Cardiac muscle cell (in vitro differentiated cells and primary cell): ENCODE data around the genes SOST and ATXN7L3.

GRCh38 chr17:43135402-43135844 lies 10.3 kb upstream of the BRCA1 start:
- RAMPAGE, long total RNA: no peak
- RRBS: no CpG with 5 or more reads among the region's 21 CpGs

- RAMPAGE, long total RNA: no peak
- RRBS: no CpG with 5 or more reads among the region's 7 CpGs
Measured at GRCh38 chr17:43171795-43172310, 839 bp downstream of the NBR1 start.

DNA sequence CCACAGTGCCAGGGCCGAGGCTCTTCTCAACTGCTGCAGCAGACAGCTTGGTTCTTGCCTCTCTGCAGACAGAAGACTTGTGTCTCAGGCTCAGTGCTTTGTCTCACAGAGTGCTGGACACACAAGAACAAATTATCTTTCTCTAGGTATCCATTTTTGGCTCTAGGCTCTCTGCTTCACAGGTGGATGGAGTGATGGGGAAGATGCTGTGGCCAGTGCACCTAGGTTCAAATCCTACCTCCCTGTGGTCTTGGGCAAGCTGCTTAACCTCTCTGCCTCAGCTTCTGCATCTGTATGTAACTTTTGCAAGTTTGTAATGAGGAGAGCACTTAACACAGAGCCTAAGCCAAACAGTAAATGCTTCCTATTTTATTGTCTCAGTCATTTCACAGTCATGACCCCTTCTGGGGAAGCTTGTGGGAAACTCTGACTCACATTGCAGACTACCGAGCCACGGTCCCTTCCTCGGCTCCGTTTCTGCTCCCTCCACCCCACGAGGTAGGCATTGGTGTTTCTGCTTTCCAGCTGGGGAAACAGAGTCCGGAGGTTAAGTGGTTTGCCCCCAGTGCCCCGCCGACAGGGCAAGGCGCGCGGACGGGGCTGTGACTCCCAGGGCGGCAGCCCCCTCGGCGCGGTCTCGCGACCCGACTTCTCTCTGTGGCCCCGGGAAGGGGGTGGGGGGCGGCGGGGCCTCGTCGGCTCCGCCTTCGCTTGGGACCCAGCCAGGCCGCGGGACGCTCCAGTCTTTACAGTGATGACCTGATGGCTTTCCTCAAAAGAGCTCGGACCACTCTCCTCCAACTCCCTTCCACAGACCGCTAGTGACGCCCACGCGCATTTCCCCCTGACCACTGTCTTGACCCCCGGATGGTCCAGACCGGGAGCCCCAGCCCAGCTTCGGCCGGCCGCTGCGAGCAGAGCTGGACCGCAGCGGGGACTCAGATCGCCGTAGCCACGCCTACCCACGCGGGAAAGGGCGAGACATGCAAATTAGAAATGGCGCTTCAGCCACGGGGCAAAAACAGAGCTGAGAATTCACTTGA lies 83.8 kb upstream of the ARL4D start:
- RAMPAGE, long total RNA: no peak
- RRBS: 3% methylated on average over 6 of the region's 51 CpGs

GRCh38 chr17:43362277-43362734 lies 36.5 kb upstream of the ARL4D start:
- RAMPAGE, long total RNA: no peak
- RRBS: 31% methylated on average over 2 of the region's 12 CpGs

- RAMPAGE, long total RNA: no peak
- RRBS: 3% methylated on average over 5 of the region's 56 CpGs
Measured at GRCh38 chr17:43387920-43389005, 10.5 kb upstream of the ARL4D start.

GRCh38 chr17:43411431-43411791 lies 12.6 kb downstream of the ARL4D start:
- RAMPAGE, long total RNA: no peak
- RRBS: no CpG with 5 or more reads among the region's 2 CpGs

- RAMPAGE, long total RNA: no peak
- RRBS: 22% methylated on average over 2 of the region's 13 CpGs
Measured at GRCh38 chr17:43528274-43529101, 17.7 kb downstream of the ETV4 start.

GRCh38 chr17:43540770-43541388 lies 5.3 kb downstream of the ETV4 start:
- RAMPAGE, long total RNA: no peak
- RRBS: no CpG with 5 or more reads among the region's 8 CpGs

- RAMPAGE, long total RNA: no peak
- RRBS: no CpG with 5 or more reads among the region's 9 CpGs
Measured at GRCh38 chr17:43659599-43660163, 2.0 kb downstream of the MEOX1 start.

DNA sequence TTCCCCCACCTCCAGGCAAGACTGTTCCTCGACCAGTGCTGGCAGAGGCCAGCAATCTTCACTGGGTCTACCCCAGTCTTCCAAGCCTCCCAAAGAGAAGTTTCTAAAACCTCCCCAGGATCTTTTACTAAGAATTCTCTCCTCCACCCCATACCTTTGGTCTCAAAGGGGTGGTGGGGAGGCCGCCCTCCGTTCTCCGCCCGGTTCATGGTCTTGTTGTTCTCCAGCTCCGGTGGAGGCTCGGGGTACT lies 298 bp downstream of the SOST start:
- RAMPAGE, long total RNA: no peak
- RRBS: no CpG with 5 or more reads among the region's 7 CpGs

DNA sequence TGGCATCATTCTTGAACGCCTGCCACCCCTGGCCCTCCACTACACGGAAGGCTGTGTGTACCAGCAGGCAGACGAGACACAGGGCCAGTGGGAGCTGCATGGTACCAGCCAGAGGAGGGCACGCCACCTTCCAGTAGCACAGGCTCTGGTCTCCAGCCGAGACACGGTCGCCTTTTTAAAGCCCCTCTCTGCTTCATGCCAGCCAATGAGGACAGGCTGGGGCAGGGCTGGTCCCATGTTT lies at the start of gene SOST:
SOST (minus strand) TSS at position 150 of the 241 bp plus-strand sequence.
- RAMPAGE, long total RNA: no peak
- RRBS: no CpG with 5 or more reads among the region's 7 CpGs

DNA sequence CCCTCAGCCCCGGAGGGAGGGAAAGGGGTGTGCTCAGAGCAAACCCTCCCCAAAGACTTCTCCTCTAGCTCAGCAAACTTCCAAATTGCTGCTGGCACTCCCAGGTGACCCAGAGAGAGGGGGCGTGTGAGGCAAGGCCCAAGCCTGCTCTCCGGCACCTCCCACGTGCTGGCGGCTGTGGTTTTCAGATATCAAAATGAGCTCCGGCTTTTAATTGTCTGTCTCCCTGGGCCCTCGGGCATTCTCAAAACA lies 218 bp upstream of the SOST start:
- RAMPAGE, long total RNA: no peak
- RRBS: 23% methylated on average over 3 of the region's 7 CpGs

DNA sequence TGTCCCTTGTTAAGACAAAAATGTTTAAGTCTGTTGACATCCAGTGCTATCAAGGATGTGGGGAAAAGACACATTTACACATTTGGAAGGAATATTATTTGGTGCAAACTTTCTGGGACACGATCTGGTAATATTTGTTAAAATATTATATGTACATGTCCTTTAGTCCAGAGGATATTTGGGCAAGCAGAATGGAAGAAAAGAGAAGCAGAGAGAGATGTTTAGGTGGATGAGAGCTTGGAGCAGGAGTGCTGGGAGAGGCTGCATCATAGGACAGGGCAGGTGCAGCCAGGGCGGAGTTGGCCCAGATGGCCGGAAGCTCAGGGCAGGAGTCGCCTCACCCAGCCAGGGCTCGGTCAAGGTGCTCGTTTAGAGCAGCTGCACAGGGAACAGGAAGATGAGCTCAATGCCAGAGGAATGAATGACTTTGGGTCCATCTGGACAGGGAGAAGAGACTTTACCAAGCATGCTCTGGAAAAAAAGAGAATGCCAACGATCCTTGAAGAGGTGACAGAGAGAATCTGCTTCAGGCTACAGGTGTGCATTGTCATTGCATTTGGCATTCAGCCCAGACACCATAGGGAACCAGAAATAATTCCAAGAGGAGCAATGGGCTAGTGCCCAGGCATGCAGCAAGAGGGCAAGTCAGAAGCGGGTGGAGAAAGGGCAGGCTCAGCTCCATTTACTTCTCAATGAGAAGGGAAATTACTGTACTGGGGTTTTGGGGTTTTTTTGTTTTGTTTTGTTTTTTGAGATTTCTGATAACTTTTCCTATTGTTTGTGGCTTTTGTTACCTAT lies 6.7 kb upstream of the MPP3 start:
- RAMPAGE, long total RNA: no peak
- RRBS: no CpG with 5 or more reads among the region's 8 CpGs

- RAMPAGE, long total RNA: no peak
- RRBS: 25% methylated on average over 3 of the region's 7 CpGs
Measured at GRCh38 chr17:43920703-43921051, 13.3 kb upstream of the MPP2 start.

DNA sequence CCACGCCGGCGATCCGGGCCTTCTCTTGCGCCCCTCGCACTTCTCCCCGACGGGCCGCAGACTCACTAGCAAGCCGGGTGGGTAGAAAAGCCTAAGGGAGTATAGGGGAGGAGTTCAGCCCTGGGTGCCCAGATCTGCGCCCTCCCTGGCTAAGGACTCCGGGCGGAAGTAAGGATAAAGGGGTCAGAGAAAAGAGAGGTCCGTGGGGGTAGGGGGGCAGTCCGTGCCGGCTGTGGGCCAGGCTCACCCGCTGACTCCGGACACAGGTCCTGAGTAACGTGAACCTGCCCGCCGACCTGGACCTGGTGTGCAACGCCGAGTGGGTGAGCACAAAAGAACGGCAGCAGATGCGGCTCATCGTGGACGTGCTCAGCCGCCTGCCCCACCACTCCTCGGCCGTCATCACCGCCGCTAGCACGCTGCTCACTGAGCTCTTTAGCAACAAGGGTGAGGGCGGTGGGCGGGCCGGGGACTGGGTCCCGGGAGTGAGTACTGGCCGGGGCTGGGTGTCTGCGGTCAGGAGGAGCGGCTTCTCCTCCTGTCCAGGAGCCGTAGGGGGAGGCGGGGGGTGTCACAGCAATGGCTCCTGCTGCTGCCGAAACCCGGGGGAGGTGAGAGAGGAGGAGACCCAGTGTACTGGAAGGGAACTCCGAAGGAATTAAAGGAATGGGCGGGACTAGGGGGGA lies 2.0 kb downstream of the NAGS start:
- RAMPAGE, long total RNA: no peak
- RRBS: 4% methylated on average over 18 of the region's 46 CpGs

GRCh38 chr17:44168244-44168922 lies 2.1 kb upstream of the ASB16 start:
- RAMPAGE, long total RNA: no peak
- RRBS: no CpG with 5 or more reads among the region's 12 CpGs

GRCh38 chr17:44199144-44199648 lies 488 bp downstream of the ATXN7L3 start:
- RAMPAGE, long total RNA: start-site peak on the minus strand at chr17:44199268-44199369, 17 and 12 reads in 2 replicates
- RRBS: 5% methylated on average over 18 of the region's 56 CpGs

DNA sequence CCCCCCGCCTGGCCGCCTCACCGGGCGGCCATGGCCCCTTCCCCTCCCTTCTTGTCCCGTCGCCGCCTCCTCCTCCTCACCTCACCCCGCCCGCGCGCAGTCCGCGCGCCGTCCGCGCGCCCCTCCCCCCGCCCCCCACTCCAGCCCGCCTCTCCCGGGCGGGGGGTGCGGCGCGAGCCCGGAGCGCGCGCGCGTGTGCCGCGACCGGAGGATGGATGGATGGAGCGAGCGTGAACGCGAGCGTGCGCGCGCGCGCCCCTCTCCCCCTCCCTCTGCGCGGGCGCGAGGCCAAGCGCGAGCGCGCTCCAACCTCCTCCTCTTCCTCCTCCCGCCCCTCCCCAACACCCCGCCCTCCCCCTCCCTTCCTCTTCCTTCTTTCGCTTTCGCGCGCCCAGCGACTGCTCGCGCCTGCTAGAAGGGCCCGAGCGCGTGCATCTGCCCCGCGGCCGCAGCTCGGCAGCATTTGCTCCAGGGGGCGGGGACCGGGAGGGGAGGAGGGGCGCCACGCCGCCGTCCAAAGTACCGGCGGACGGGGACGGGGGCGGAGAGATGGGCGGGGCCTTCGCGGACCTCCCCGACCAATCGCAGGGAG lies at the start of gene ATXN7L3:
ATXN7L3 (minus strand) TSS at position 236 of the 592 bp plus-strand sequence.
- RAMPAGE, long total RNA: no peak
- RRBS: 3% methylated on average over 16 of the region's 84 CpGs

DNA sequence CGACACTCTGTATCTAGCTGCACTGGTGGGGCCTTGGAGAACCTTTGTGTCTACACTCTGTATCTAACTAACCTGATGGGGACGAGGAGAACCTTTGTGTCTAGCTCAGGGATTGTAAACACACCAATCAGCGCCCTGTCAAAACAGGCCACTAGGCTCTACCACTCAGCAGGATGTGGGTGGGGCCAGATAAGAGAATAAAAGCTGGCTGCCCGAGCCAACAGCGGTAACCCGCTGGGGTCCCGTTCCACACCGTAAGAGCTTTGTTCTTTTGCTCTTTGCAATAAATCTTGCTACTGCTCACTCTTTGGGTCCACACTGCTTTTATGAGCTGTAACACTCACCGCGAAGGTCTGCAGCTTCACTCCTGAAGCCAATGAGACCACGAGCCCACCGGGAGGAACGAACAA lies 5.9 kb upstream of the FAM171A2 start:
- RAMPAGE, long total RNA: no peak
- RRBS: no CpG with 5 or more reads among the region's 13 CpGs

- RAMPAGE, long total RNA: no peak
- RRBS: 29% methylated on average over 3 of the region's 20 CpGs
Measured at GRCh38 chr17:44749547-44750308, 9.1 kb upstream of the ADAM11 start.